Ileum (tissue), 1 donor: Measurements from ENCODE around the genes PRAMEF25 and PDPN.

- PRO-cap = no peak
These were observed 9.0 kb upstream of the AADACL4 start for GRCh38 chr1:12634784-12635328.

DNA sequence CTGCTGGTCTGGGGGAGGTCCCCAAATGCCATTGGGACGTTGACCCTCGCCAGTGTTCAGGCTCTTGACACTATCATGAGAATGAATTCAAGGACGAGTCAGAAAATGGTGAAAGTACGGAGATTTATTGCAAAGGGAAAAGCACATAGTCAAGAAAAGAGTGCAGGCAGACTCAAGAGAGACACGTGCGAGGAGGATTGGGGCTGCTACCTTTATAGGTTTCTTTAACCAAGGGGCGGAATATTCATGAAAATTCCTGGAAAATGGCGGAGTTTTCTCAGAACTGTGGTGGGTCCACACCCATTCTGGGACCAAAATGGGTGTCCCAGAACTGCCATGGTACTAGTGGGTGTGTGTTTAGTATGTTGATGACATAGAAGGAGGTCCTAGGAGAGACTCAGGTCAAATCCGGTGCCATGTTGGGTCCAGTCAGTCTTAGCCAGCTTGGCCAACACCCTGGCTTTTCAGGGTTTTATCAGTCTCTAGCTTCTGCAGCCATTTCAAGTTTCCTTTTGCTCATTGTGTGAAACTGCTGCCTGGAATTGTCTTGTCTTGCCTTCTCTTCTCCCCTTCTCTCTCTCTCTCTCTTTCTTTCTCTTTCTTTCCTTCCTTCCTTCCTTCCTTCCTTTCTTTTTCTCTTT lies 13.7 kb downstream of the AADACL4 start:
- PRO-cap = no peak

- PRO-cap = no peak
These were observed at the start of gene PRAMEF25 for GRCh38 chr1:13070614-13070930. Gene PRAMEF25 (plus strand): TSS chr1:13070774.

DNA sequence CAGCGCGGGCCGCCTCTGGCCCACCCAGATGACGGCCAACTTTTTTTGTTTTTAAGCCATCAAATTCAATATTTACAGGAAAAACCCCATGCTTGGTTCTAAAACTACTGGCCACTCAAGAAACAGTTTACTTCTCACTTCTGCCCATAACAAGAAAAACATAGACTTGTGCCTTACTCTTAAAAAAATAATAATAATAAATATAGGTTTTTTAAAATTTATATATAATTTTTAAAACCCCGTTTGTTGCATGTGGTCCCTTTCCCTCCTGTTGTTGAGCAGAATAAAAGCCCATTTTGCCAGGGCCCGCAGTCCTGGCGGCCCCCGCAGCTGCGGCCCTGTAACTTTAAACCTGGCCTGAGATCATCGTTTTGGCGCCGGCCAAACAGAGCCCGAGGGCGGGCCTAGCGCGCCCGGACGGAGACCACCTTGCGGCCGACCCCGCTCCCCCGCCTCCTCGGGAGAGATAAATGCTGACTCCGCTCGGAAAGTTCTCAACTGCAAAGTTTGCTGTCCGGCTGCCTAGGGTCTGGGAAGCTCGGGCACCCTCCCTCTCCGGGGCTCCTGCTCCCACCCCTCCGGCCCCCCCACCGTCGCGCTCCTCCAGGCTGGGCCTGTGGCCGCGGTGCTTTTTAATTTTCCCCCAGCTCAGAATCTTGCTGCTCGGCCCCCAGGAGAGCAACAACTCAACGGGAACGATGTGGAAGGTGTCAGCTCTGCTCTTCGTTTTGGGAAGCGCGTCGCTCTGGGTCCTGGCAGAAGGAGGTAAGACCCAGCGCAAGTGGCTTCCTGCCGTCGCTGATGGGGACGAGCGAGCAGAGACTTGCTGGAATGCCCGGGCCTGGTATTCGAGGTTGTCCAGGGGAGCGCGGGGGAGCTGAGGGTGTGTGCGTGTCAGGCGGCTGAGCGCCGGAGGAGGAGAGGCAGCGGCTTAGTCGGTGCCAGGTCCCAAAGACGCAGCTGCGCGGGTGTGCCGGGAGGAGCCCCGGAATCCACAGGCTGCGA lies at the start of gene PDPN:
PDPN (plus strand) TSS at position 497 of the 1,005 bp plus-strand sequence.
- PRO-cap = unidirectional peak, plus-strand start at position 497 of the sequence; bidirectional peak, plus-strand start at position 934 of the sequence, minus-strand start at position 950 of the sequence

- PRO-cap = no peak
These were observed 1.7 kb downstream of the PDPN start for GRCh38 chr1:13585250-13585819.

- PRO-cap = no peak
These were observed 36.3 kb downstream of the PDPN start for GRCh38 chr1:13619781-13620550.

GRCh38 chr1:13687347-13687867 lies 12.6 kb upstream of the PRDM2 start:
- PRO-cap = no peak

DNA sequence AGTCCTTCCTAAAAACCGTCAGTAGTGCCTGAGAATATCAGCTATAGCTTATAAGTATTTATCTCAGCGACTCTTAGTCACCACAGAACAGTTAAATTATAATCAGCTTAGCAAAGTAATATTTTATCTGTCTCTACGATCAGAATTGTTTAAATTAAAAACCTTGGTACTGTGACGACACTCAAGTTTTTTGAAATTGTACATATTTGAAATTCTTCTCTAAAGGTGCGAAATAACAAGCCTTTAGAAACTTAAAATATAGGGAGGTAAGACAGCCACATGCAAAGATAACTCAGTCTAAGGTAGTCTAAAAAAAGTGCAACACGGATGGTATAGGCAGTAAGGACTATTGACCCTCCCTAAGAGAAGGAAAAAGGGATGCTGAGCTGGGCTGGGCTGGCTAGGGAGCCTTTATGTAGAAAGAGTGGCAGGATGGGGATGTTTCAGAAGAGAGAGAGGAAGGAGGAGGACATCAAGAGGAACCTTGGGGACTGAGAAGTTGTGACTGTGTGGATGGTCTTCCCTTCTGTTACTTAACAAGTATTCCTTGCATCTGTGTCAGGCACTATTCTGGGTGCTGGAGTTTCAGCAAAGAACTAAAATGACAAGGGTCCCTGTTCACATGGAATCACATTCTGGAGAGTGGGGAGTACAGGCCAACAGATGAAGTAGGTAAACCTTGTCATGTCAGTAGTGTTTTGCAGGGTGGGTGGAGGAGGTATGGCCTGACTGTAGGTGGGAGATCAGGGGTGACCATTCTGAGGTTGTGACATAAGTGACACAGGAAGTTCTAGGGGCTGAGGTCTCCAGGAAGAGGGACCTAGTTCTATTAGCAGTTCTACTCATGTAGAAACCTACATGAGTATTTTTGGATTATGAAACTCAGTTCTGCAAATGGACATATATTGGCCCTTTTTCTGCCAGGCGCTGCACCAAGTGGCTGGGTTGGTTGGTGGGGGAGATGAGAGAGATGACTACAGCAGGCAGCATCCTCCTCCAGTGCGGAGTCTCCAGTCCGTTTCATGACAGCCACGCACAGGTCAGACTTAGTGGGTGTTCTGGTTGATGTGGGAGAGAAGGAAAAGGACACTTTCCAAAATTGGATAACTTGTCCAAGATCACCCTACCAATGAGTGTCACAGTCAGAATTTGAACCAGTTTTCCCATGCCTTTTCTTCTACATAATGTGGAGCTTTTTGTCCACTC lies 53.7 kb downstream of the PRDM2 start:
- PRO-cap = no peak

- PRO-cap = no peak
These were observed 93.4 kb downstream of the PRDM2 start for GRCh38 chr1:13792984-13794129.

GRCh38 chr1:13812847-13813417 lies 112.9 kb downstream of the PRDM2 start:
- PRO-cap = no peak

- PRO-cap = no peak
These were observed 201.0 kb downstream of the PRDM2 start for GRCh38 chr1:13900858-13901601.

DNA sequence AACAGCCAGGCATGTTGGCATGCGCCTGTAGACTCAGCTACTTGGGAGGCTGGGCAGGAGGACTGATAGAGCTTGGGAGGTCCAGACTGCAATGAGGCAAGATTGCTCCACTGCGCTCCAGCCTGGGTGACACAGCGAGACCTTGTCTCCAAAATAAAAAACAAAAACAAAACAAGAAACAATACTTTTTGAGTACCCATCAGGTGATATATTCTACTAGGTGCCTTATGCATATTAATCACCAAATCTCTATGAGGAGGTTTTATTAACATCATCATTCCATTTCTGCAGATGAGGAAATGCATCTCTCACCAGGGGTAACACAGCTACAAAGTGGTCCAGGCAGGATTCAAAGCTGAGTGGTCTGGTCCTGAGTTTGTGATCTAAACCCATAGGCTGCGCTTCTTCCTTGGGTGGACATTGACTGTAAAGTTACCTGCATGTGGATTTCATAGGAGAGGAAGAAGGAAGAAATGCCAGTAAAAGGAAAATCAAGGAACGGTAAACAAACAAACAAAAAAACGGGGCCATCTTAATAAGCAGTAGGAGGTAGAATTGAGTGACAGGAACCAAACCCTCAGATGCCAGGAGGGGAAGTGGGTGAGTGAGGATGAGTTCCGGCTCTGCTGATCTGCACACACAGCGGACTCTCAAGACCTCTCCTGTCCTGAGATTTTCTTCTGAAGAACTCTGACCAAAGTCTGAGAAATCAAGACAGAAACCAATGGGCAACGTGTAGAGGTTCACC lies 323.4 kb downstream of the PRDM2 start:
- PRO-cap = no peak

DNA sequence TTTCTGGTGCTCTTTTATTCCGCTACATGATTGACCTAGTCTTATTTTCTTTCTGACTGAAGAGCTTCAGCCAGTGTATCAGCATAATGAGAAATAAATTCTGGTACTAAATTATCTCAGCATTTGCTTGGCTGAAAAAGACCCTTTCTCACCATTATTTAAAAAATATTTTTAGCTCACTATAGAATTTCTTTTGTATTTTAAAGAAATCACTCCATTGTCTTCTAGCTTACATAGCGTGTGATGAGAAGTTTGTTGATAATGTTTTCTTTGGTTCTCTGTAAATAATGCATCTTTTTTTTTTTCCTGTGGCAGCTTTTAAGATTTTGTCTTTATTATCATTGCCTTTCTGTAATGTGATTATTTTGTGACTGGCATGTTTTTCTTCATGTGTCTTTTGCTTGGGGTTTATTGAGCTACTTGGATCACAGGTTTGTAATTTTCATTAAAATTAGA lies 389.8 kb downstream of the PRDM2 start:
- PRO-cap = no peak

GRCh38 chr1:14108721-14109103 lies 408.7 kb downstream of the PRDM2 start:
- PRO-cap = no peak

DNA sequence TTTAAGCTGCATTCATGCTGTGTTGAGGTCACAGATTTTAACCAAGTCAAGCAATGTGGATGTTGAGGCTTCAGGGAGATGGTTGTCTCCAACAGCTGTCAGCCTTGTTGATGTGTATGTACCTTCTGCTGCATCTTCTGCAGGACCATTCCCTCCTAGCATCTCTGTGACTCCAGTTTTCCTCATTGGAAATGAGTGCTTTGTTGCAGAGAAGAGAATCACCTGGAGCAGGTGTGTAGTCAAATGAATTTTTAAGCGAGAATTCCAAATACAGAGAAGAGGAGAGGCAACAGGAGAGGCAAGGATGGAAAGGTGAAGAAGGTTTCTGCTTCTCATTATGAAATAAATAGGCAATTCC lies 423.3 kb downstream of the PRDM2 start:
- PRO-cap = no peak

DNA sequence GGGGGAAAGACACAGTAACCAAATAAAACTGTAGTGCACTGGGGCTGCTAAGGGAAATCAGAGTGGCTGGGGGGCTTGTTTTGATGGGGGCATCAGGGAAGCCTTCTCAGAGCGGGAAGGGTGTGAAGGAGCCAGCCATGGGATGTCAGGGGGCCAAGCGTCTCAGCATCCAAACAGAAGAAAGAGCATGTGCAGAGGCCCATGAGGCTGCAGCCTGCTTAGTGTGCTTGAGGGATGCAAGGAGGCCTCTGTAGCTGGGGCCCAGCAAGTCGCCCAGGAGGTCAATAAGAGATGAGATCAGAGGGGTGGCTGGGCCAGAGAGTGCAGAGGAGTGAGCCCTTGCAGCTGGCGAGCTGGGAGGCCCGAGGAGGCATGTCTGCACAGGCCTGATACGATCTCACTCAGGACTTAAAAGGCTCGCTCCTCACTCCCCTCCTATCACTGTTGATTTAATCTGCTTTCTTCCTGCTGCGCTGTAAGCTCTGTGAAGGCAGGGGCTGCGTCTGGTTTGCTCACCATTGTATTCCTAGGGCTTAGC lies 28.7 kb downstream of the KAZN start:
- PRO-cap = no peak

DNA sequence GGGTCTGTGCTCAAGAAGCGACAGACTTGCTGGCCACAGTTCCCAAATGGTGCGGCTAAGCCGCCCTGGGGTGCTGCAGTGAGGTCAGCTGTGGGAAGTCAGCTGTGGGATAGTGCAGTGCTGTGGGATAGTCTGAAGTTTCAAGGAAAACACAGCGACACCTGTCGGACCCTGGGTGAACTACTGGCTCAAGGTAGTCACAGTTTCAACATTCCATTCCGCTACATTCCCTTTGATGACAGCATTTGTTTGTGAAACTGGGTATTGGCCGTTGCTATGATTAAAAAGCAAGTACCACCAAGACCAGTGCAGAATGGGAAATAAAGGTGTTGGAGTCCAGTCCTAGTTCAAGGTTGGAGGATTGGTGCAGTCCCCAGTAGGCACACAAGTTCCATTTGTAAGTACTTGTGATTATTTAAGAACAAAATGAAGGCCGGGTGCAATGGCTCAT lies 133.5 kb downstream of the KAZN start:
- PRO-cap = no peak

DNA sequence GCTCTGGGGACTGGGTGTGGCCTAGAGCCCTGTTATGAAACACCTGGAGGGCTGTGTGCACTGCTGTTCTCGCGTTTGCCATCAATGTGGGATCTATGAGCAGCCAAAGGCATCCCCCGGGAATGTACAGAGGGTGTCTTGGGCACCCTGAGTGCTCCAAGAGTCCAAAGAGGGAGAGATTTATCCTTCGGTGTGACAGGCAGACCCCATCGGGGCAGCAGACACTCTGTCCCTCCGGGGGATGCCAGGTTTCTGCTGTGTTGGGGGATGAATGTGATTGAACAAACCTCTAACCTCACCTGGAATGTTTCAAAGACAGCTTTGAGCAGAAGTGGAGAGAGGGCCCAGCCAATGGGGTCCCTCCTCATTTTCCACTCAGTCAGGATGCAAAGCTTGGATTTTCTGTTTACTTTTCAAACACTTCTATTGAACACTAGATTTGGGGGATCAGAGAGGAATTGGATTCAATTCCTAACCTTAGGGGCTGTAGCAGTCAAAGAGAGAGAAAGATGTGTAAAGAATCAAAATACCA lies 264.7 kb downstream of the KAZN start:
- PRO-cap = no peak

- PRO-cap = no peak
These were observed 185.2 kb upstream of the TMEM51 start for GRCh38 chr1:14968211-14968833.

- PRO-cap = no peak
These were observed 17.9 kb downstream of the TMEM51 start for GRCh38 chr1:15171404-15171934.